Tongue (tissue), 2 donors: ENCODE measurements around a stretch of chr7.

DNA sequence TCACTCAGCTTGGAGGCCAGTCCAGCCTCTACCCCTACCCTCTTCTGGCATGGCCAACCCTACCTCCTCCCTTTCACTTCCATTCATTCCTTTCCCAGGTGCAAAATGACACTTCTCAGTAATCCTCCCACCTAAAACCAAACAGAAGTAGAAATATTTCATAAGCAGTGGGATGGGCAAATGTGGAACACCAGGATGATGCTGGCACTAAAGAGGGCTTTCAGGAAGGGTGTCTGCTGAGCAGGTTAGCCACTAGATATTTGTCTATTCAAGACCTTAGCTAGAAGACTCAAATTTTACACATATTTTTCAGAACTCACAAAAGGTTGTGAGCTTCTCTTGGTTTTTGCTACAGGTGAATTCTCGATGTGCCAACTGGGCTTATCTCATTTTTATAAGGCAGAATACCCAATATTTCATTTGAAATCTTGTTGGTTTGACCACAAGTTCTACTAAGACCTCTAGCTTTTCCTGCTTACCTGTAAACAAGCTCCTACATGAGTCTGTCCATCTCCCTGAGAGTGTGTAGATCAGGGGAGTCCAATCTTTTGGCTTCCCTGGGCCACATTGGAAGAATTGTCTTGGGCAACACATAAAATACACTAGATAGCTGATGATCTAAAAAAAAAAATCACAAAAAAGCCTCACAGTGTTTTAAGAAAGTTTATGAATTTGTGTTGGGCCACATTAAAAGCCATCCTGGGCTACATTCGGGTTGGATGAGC is 21.5 kb downstream of the PIK3CG start:
- RAMPAGE, long total RNA = no peak

DNA sequence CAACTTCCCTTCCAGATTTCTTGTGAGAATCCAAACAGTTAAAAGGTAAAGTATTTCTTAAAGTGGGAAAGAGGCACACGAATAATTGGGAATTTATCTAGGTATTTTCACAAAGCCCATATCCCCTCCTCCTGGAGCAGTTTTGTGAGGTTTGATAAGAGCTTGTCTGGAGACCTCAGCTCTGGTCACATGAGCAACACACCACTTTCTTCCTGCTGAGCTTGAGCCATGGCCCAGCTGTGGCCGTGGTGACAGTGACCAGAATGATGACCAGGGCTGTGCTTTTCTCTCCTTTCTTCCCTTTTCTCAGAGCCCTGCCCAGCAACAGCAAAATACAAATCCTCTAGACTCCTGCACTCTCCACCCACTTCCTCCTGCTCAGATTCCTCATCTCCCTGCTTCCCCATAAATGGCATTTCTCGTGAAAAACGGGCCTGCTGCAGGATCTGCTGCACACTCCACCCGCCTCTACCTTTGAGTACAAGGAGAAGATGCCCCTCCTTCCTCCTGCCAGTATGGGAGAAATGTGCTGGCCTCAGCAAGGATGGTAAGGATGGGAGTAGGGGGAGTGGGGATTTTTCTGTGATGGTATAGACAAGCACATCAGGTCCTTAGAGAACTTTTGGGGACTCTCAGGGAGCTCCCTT is 87.8 kb downstream of the PIK3CG start:
- RAMPAGE, long total RNA = no peak

DNA sequence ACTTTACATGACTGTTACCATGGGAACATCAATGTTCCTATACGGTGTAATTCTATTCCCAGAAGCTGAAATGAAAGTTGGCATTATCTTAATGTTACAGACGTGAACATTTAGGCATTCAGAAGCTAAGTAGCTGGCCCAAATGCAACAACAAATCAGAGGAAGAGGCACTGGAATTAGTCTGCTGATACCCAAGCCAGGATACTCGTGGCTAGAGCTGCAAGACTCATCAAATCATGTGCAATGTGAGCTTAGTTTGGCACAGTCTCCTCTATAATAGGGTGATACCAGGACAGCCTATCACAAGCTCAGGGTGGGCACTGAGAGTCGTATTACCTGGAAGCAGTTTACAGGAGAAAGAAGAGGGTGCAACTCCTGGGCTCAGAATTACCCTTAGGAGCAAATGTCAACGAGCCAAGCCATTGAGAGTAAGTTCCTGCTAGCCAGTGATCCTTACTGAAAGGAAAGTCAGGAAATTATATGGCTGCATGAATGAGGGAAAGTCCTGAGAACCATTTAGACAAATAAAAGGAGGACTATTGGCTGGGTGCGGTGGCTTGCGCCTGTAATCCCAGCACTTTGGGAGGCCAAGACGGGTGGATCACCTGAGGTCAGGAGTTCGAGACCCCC is 29.8 kb upstream of the PRKAR2B start:
- RAMPAGE, long total RNA = no peak

- RAMPAGE, long total RNA = no peak
Observed at GRCh38 chr7:107286860-107287527, 118.2 kb downstream of the HBP1 start.

- RAMPAGE, long total RNA = no peak
Observed at GRCh38 chr7:107917226-107917603, 26.2 kb downstream of the DLD start.

DNA sequence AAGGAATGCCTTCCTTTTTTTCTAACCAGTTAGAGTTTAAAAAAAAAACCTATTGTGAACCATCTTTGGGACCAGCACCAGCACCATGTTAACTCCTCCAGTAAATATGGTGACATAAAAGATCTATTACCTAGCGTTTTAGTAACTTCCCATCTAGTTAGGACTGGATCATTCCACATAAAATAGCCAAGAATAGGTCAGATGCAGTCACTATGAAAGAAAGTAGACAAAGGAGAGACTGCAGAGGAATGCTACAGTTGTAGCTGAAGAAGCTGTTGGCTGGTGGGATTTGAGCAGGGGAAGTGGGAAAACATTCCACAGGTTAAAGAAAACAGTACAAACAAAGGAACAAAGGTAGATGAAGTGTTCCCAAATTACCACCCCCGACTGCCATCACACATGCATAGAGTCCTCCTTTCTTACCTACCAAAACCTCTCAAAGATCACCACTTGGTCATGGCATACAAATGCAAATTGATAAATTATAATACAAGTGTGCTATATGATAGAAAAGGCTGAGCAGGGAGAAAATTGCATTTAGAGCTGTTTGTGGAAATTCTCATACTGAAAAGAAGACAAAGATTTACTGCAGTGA is 41.8 kb downstream of the DLD start:
- RAMPAGE, long total RNA = no peak

GRCh38 chr7:108003996-108005003 is 1.3 kb upstream of the LAMB1 start:
- RAMPAGE, long total RNA = no peak

DNA sequence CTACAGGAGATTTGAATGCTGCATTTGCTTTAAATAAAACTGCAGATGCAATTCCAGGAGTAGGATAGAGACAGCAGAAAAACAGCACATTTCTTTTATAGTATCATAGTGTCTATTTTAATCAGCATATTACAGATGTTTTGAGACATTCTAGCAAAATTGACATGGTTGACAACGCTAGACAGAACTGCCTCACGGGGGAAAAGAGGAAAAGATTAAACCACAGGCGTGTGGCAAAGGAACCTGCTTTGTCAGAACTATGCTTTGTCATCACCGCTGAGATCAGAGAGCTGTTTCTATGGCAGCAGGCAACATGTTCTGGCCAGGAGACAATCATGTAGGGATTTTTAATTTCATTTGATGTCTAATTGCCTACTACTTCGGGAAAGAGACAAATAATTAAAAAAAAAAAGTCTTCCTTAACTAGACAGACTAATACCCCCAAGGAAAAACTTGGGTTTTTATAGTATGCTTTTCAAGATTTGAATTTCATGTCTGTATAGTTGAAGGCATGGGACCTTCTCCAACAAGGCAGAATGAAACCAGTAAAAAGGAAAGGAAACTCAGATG is 40.0 kb downstream of the NRCAM start:
- RAMPAGE, long total RNA = no peak

DNA sequence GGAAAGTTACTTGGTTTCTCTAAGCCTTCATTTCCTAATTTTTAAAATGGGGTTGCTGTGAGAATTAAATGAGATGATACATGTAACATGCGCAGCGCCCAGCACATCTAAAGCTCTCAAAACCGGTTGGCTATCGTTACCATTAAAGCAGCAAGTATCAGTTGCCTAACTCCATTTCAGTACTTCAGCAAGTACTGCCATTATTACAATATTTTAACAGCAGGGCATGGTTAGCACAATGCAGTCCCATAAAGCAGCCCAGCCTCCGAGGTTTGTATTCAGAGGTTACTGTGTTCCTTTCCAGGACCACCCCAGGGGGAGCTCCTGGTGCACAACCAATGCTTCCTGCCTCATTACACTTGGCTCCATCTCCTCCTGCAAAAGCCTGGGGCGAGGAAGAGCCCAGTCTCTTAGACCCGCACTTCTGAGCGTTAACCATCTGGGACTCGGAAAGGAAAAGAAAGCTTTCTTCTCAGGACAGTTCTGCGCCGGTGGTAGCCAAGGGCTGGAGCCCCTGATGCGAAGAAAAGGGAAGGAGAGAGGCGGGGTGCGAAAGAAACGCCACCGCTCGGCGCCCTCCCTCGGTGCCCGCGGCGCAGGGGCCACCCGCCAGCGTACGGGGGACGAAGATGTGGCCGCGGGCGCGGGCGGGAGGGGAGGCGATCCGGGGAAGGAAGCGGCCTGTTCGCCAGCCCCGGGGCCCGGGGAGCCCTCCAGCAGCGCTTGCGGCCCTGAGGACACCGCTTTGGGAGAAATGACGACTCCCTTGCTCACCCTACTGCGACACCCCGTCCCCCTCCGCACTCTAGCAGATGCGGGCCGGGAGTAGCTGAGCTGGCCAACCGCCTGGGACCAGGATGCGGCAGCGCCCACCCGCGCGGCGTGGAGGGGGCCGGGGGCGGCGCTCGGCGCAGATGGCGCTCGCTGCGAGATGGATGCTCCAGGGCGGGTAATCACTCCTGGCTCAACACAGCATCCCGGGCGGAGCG is 1.5 kb downstream of the NRCAM start:
- RAMPAGE, long total RNA = no peak

GRCh38 chr7:108494008-108494614 is 31.8 kb downstream of the PNPLA8 start:
- RAMPAGE, long total RNA = no peak

GRCh38 chr7:108514067-108515199 is 11.5 kb downstream of the PNPLA8 start:
- RAMPAGE, long total RNA = no peak

- RAMPAGE, long total RNA = no peak
Observed at GRCh38 chr7:108526606-108526836, 586 bp upstream of the PNPLA8 start.

DNA sequence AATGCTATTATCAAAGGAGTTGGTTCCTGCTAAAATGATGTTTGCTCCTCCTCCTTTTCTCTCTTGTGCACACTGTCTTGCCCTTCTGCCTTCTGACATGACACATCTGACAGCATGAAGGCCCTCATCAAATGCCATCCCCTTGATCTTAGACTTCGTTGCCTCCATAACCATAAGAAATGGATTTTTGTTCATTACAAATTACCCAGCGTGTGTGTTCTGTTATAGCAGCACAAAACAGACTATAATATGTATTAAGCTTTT is 794.1 kb downstream of the DNAJB9 start:
- RAMPAGE, long total RNA = no peak

DNA sequence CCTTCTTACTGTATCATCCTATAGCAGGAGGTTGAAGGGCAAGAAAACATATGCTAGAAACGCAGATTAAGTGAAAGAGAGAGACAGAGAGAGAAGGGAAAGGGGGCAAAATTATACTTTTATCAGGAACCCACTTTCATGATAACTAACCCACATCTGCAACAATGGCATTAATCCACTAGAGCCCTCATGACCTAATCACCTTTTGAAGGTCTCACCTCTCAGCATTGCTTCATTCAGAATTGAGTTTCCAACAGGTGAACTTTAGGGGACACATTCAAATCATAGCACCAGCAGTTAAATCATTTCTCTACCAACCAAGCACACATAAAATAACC is 1078.2 kb downstream of the DNAJB9 start:
- RAMPAGE, long total RNA = no peak

DNA sequence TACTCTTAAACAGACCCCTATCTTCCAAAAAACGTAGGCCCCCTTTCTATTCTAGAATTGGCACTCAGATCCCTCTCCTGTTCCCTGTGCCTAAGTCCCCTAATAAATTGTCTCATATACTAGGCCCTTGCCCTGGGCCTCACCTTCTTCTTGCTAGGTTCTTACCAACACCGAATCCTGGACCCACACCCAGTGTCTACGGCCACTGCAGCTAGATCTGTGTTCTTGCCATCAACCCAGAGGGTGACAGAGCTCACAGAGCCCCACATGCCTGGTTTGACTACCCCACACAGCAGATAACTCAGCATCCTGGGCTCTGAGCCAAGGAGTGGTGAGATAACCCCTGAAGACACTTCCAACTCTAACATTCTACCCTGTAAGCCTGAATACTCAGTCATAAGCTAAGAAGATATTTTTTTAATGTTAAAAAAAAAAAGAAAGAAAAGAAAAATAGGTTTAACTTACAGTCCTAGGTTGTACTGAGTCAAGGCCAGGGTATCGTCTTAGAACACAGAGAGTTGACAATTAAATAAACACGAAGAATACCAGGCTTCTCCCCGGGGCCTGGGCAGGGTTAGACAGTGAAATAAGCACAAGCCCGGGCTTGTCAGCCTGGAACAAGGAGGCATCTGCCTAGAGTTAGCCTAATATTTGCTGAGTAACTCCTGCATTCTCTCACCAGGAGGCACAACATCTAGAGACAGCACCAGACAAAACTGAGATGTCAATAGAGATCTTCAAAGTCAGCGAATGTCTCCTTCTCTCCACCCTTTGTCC is 556.6 kb upstream of the LRRN3 start:
- RAMPAGE, long total RNA = no peak

DNA sequence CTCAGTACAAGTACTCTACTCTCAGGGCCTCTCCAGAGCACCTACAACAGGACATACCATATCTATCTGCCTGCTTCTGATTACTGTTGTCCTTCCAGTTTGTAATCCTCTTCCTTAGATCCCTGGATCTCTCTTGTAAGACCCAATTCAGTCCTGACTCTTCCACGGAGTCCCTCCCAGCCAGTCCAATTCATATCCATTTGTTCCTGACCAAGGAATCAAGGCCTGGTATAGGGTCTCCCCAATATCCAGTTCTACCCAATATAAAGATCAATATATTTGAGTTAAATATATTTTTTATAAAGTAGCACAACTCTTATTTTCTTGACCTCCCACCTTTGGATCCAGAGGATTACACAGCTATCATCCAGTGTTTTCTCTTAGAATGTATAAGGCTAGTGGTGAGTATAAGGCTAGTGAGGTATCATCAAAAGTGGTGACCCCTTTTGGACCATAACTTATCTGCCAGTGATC is 416.1 kb upstream of the LRRN3 start:
- RAMPAGE, long total RNA = no peak

- RAMPAGE, long total RNA = no peak
Observed at GRCh38 chr7:110686322-110687344, 404.3 kb upstream of the LRRN3 start.

DNA sequence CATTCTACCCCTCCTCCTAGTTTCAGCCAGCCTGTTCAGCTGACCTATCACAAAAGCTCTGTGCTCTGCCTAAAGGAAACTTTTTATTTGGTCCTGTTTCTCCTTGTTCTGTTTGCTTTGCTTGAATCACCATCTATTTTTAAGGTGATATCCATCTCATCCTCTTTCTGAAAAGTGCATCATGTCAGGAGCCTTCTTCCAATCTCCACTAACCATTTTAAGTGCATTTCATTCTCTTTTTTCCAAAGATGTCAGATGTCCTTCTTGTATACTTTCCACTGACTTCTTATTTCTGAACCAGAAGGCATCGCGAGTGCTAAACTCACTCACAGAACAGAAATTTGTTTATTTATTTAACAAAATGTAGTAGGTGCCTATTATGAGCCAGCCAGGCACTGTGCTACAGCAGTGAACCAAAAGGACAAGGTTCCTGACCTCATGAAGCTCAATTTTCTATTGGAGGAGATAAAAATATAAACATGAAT is 220.9 kb upstream of the LRRN3 start:
- RAMPAGE, long total RNA = no peak

DNA sequence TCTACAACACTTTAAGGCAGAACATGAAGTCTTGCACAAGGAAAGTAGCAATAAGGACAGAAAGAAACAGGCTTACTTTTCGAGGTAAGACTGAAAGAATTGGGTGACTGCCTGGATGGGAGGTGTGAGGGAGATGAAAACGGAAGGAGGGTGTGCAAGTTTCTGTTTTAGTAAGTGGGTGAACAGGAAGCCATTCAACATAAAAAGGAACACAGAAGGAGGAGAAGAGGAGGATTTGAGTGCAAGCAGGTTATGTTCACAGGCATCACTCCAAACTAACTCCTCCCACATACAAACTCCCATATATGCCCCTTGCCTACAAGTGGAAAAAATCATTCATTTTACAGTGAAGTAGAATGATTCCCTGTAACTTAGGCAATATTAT is 77.6 kb upstream of the LRRN3 start:
- RAMPAGE, long total RNA = no peak

DNA sequence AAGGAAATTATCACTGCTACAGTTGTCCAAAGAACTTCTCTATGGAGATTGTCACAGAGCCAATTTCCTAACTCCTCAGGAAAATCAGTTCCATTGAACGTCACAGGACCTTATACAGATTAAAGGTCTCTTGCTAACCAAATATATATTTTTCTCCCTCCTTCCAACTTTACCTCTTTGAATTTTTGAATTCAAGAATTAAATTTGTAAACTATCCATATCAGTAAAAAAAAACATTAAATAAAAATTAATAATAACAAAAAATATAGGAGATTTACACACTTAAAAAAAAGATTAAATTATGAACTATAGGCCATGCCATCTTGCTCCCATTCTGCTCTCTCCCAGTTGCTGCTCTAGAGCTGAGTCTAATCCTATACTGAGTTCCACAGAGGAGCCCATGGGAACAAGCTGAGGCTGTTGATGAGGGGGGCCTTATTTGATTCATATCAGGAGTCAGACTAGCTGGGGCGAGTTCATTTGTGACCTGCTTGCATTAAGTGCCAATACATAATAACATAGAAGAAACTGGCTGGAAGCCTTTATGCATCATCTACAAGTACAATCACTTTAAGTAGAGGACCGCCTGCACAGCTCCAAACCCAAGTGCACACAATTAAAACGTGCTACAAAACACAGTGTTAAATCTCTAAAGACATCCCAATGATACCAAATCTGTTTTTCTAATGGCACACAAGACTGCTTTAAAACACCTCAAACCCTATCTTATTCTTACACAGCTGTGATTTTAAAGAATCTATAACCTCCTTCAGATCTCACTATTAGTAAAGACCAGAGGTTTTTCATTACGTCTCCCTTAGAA is 114.7 kb downstream of the LRRN3 start:
- RAMPAGE, long total RNA = no peak